PFSK-1 (cell line): ENCODE measurements around the genes TMEM106C, ASB8, OR8S1, LALBA, CCNT1 and CACNB3.

DNA sequence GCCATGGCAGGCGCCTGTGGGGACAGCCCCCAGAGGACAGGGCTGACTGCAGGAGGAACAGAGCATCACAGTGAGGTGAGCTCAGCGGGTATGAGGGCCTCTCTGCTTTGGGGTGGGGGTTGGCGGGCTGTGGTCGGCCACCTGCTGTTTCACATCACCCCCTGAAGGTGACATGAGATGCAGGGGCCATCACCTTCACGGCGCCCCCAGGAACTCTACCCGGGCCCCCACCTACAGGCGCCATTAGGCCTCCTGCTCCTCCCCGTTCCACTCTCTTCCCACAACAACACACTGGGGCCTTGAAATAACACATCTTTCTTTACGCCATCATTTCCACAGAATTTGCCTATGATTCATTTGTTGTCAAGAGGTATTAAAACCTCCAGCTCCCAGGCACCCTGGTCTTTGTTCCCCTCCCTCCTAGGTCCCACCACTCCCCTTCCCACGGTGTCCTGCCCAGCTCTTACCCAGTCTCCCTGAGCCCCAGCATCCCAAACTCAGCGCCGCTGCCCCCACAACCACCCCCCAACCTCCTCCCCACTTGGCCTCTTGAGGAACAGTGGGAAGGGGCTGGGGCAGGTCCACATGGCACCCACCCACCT, 12.7 kb upstream of the HDAC7 start:
- RRBS: no CpG with 5 or more reads among the region's 13 CpGs

DNA sequence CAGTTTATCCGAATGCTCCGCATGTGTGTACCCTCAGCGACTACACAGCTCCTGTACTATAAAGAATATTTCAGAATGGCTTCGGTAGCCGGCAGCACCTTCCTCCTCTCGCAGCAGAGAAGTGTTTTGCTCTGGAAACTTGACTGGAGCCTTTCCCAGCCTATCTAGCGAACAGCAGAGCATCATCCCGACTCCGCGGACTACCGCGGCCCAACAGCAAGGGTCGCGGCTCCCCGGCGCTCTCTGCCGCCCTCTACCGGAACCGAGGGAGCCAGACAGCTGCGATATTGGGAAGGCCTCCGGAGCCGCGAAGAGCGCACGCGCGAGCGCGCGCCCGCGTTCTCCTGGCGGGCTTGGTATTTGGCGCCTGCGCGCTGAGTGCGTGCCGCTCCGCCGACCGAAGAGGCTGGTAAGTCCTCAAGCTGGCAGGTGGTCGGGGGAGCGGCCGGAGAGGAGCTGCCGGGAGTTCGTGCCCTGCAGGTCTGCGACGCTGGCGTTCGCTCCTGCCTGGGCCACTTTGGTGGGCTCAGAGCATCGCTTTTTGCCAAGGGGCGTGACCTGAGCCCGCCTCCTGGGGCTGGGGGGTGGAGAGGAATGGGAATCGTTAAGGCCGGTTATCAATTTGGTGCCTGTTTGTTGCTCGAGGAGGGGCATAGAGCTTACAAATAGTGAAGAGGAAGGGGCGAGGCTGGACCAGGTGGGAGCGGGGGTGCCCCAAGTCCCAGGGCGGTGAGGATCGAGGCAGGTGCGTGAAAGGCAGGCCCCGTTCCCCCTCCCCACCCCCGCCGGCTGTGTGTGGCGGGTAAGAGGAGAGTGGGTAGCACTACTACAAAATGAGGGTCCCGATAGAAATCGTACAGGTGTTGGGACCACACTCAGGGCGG, at the start of gene TMEM106C:
TMEM106C (plus strand) TSS at position 372 of the 884 bp plus-strand sequence.
- RRBS: 4% methylated on average over 3 of the region's 68 CpGs

- RRBS: no CpG with 5 or more reads among the region's 4 CpGs
Measured at GRCh38 chr12:48125794-48126423, 6.7 kb downstream of the PFKM start.

DNA sequence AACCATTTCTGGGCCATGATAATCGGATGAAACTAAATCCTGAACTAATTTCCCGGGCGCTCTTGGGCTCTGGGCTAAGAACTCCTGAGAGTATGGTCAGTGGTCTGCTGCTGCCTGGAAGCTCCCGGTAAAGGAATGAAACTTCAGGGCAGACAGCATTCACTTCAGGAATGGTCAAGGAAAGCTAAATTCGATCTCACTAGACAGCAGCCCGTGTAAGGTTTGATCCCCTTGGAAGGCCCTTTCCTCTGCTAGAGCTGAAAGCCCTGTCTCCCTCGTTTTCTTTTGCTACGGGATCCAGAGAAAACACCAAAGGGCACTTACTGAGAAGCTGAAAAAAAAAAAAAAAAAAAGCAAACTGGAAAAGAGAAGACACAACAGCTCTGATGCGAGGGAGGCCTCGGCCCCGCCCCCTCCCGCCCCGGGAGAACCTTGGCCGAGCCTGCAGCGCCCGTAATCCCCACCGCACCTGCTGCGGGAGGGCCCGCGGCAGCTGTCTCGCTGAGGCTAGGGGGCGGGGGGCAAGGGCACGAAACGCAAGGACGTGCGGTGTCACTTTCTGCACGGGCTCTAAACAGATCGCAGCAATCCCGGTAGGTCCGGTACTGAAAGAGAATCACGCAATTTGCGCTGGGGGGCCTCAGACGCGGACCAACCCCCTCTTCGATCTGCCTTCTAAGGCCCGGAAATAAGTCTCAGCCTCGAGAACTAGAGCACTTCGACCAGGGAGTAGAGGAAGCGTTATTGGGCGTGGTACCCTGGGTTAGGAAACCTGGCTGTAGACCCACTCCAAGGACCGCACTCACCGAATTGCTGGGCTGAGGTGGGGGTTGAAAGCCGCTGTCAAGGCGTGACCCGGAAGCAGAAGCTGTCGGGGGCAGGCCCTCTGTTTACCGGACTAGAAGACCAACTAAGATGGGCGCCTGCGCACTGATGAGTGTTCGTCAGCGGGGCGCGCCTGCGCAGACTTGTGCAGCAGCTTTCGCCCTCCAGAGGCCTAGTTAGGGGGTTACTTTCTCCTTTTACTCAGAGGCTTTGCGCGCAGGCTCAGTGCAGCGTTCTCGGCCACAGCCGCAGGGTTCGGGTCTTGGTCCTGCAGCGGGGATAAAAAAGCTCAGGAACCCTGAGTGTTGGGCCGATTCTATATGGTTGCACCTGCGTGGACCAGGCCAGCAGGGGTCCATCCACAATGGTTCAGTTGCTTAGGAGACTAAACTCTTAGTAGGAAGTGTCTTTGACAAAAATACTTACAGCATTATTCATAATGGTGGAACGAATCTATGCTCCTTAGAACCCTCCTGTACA, at the start of gene ASB8:
ASB8 (minus strand) TSS at position 863 of the 1,305 bp plus-strand sequence.
- RRBS: 11% methylated on average over 10 of the region's 65 CpGs

GRCh38 chr12:48202790-48203274, 260 bp downstream of the OR10AD1 start:
- RRBS: no CpG with 5 or more reads among the region's 10 CpGs

GRCh38 chr12:48286251-48286840, 42.4 kb upstream of the H1-7 start:
- RRBS: no CpG with 5 or more reads among the region's 3 CpGs

- RRBS: no CpG with 5 or more reads among the region's 5 CpGs
Measured at GRCh38 chr12:48525400-48525753, at the start of gene OR8S1. Gene OR8S1 (plus strand): TSS chr12:48525632.

DNA sequence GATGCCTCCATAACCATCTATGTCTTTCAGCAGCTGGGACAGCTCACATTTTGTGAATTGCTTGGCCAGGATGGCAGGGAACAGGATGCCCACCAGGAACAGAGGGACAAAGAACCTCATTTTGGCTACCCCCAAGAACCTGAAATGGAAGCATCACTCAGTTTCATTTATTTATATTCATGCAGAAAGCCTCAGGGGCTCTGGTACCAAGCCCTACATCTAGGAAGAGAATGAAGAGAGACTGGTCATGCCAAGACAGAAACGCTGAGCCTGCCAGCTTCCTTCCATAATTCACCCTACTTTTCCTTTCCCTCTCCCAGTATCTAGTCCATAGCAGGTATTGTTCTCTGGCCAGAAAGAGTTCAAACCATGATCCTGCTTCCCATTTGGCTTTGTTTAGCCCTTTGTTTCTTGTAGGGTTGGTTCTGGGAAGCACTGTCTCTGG, at the start of gene LALBA:
LALBA (minus strand) TSS at position 146 of the 445 bp plus-strand sequence.
- RRBS: no CpG with 5 or more reads among the region's 1 CpG

GRCh38 chr12:48651542-48651992, 30.5 kb downstream of the KANSL2 start:
- RRBS: no CpG with 5 or more reads among the region's 2 CpGs

GRCh38 chr12:48694146-48694756, 12.2 kb upstream of the KANSL2 start:
- RRBS: no CpG with 5 or more reads among the region's 8 CpGs

DNA sequence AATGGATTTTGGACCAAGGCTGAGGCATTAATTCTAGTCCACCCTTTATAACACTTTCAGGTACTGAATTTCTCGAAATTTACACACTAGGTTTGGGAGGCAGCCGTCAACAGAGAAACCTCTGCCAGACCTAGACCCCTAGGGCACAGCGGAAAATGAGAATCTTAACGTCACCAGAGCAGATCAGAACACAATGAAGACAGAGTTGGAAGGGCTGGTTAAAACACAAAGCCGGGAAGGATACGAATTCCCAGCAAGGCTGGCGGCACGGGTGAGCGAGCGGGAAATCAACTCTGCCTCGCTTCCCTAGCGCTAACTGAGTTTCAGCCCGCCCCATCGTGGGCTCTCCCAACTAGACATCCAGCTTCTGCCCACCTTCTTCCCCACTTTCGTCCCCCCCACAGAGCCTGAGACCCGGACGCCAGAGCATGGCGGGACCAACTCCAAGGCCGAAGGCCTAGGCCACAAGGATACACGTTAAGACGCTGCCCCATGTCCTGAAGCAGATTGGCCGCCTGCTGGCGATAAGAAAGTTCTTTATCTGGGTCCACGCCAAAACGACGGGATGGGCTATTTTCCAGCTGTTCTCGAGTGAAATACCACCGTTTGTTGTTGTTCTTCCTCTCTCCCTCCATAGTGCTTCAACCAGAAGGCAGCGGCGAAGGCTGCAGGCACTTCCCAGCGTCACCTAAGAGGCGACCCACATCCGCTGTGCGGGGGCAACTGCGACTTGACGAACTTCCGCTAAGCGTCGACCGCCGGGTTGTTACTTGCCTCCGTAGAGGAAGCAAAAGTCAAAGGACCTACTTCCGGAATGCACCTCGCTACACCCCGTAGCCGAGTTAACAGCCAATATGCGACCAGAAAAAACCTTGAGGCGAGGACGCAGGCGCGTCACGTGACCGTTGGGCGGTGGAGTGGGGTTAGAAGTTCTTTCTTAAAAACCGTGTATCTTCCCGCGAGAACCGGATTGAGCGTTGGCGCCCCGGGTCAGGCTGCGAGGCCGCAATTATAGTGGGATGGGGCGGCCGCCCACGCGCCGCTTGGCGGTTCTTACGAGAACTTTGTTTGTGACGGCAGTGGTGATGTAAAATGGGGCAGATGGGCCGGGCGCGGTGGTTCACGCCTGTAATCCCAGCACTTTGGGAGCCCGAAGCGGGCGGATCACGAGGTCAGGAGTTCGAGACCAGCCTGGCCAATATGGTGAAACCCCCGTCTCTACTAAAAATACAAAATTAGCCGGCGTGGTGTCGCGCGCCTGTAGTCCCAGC, at the start of gene CCNT1:
CCNT1 (minus strand) TSS at position 667 of the 1,271 bp plus-strand sequence.
- RRBS: 0% methylated on average over 7 of the region's 86 CpGs

DNA sequence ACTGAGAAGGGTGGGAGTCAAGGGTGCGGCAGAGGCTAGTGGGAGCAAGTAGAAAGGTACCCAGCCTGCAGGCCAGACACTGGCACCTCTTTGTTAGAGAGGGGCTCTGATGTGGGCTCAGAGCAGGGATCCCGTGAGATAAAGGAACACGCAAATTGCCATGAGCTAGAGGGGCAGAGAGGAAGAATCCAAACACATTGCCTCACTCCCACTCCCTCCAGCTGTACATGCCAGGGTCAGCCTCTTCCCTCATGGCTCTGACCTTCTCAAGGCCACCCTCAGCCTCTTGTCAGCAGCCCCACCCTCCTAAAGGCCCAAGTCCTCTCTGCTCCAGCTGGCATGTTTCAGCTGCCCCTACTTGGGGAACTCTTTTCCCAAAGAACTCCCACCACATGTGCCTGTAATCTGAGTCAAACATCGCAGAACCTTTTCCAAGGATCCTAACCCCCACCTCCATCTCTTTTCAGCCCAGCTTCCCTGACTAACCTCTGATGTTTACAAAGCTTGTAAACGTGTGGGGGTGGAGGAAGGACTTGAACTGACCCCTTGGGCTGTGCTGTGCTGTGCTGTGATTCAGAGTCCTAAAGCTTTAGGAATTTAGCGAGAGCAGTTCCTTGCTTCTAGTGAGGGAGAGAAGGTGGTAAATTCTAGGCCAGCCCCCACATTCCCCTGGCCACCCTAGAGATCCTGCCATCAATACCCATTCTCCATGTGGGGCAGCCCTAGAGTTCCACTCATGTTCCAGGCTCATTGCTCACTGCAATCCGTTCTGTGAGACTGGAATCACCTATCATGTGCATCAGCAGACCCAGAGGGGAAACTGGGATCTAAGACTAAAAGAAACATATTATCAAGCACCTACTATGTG, 7.3 kb upstream of the CACNB3 start:
- RRBS: no CpG with 5 or more reads among the region's 7 CpGs

GRCh38 chr12:48813416-48813970, 4.8 kb upstream of the CACNB3 start:
- RRBS: no CpG with 5 or more reads among the region's 9 CpGs

DNA sequence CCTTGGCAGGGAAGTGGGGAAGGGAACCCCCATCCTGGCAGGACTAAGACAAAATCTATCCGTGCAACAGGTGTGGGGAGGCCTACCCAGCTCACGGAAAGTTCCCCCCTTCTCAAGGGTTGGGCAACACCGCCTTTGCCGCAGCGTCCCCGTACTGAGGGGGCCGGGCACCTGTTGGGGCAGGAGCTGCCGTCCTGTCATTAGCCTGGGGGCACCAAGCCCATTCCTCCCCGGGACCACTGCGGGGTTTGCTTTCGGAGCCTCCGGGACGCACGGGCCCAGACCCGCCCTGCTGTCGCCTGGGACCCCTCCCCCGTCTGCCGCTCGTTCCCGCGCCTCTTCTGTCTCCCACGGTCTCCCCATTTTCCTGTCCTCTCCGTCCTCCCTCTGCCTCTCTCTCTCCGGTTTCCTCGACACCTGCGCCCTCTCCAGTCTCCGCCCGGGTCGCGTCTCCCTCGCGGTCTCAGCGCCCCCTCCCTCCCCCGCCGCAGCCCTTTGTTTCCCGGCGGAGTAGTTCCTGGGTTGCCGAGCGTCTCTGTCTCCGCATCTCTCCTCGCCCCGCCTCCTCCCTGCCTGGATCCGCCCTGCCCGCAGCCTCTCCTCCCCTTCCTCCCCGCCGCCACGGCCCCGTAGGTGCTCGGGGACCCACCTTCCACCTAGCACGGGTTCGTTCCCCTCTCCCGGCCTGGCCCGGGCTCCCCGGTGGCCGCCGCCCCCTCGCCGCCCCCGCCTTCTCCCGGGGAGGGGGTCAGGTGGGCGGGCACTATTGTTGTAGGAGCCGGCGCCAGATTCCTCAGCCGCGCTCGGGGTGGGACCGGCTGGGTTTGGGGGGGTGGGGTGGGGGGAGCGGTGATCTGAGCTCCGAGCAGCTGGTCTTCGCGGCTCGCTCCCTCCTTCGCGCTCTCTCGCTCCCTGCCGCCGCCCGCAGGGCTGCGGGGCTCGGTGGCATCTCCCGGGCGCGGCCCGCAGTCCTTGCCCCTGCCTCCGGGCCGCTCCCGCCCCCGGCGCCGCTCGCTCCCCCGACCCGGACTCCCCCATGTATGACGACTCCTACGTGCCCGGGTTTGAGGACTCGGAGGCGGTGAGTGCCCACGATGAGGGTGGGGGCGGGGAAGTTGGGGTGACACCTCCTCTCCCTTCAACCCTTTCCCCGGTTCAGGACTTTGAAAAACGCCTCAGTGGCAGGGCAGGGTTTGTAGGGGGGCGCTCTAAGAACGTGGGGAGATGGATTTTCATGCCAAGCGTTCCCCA, at the start of gene CACNB3:
CACNB3 (plus strand) TSS at position 603 of the 1,251 bp plus-strand sequence.
- RRBS: 2% methylated on average over 33 of the region's 105 CpGs

DNA sequence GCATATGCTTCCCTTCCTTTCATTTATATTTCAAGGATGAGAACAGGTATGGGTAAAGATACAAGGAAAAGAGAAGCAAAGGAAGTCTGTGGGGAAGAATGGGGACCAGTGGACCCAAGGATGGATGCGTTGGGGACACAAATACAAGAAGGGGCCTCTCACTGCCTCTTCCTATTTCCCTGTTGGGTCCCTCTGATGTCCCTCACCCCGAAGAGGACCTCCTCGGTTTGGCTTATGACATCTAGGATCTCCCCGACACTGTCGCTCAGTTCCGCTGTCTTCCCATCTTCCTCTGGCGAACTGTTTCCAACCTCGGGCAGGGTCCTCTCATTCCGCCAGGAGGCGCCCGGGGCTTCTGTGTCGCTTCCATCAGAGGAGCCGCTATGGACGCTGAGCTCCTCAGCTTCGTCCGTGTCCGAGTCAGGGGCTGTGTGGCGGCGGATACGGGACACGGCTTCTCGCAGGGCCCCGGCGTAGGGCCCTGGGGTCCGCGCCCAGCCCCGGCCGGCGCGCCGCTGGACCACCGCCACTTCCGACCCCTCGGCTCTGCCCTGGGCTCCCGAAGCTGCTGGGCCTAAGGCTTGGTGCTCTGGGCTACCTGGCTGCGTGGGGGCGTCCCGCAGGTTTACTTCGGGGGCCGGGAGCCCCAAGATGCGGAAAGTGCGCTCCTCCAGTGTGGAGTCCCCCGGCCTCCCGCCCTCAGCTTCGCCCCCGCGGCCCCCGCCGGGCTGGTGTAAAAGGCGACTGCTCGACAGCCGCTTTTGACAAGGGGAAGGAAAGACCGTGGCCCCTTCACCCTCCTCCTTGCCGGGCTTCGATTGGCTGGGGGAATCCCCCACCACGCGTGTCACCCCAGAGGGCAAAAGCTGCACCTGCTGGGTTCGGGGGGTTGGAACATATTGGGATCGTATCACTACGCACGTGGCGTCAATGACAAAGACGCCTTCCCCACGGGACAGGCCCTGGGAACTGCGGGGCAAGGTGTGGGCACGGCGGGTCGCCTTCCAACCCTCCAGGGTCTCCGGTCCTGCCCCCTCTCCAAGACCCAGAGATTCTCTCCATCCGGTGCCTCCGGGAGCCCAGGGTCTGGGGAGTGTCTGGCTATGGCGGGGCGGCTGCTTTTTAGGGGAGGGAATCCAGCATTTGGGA, 2.2 kb downstream of the DDN start:
- RRBS: 38% methylated on average over 19 of the region's 73 CpGs

DNA sequence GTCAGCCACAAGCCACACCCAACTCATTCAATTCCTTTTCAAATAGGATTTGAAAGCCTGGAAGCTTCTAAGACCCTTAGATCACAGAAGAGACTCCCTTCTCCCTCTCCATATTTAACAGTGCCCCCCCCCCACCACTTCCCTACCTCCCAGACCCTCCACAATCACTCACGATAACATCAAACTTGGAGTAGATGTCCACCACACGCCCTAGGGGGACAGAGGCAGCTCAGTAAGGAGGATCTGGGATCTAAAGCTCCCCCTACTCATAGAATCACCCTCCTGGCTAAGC, 4.2 kb upstream of the DDN start:
- RRBS: no CpG with 5 or more reads among the region's 2 CpGs

- RRBS: no CpG with 5 or more reads among the region's 11 CpGs
Measured at GRCh38 chr12:49049308-49049830, 11.2 kb downstream of the KMT2D start.

DNA sequence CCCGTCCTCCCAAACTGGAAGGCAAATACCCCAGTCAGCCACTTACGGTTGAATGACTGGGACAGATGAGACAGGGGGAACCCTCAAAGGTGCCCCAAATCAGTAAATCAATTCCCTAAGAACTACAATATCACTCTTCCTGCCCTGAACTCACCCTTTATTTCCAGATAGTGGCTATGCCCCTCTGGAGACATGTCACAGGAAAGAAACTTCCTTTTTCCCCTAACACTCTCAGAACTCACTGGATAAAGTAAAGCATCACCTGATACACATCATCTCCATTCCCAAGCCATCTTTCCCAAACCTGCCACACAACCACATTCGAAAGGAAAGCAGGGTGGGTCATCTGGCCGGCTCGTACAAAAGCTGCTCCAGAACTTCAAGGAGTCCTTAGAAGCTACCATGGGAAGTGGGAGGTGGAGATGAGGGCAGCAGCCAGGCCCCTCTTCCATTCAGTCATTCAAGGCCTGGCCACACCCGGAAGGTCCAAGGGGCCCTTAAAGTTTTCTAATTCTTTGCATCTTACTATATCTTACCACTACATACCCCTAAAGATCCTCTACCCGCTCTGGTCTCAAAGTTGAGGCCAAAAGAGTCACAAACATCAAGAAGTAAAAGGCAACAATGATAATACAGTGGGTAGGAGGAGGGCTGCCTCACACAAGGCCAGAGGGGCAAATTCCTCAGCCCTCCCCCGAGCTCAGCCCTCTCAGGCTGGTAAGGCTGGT, 3.7 kb downstream of the KMT2D start:
- RRBS: no CpG with 5 or more reads among the region's 8 CpGs

DNA sequence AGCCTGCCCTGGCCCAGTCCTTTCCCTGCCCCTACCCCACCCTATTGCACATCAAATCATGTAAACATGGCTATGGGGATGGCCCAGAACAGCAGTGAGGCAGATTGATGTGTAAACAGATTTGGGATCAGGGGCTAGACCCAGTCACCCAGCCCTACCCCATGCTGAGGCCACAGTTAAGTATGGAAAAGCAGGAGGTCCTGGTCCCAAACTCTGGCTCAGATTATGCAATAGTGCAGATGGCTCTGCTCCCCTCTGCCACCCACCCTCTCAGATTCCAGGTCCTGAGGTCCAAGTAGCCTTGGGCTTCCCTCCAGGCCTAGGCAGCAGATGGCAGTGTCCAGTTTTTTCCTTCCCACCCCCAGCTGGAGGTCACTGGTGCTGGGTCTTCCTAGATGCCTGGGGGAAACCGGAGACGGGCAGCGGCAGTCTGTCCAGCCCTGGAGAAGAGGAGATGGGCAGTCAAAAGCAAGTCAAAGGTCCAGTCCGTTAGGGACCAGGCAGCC, 2.8 kb upstream of the DHH start:
- RRBS: no CpG with 5 or more reads among the region's 4 CpGs

GRCh38 chr12:49103685-49104564, 6.7 kb downstream of the LMBR1L start:
- RRBS: no CpG with 5 or more reads among the region's 7 CpGs